GM12878 (cell line): Measurements from ENCODE around the gene PPP3CB.

GRCh38 chr10:72777013-72777493 is 85.1 kb downstream of the MCU start:
- RAMPAGE, long total RNA, result no peak
- RRBS, 2 experiments, result no CpG with 5 or more reads among the region's 2 CpGs
CAGE:
- cytosol, long polyA minus RNA, result no peak
- cytosol, long polyA plus RNA, result no peak
- long polyA plus RNA, result no peak
- nucleolus, long total RNA, result no peak
- nucleus, long polyA plus RNA, result no peak
- nucleus, long total RNA, result no peak

GRCh38 chr10:72784573-72785297 is 92.8 kb downstream of the MCU start:
- RAMPAGE, long total RNA, result no peak
- RRBS, 2 experiments, result no CpG with 5 or more reads among the region's 7 CpGs
CAGE:
- cytosol, long polyA minus RNA, result no peak
- cytosol, long polyA plus RNA, result no peak
- long polyA plus RNA, result no peak
- nucleolus, long total RNA, result no peak
- nucleus, long polyA plus RNA, result no peak
- nucleus, long total RNA, result no peak

GRCh38 chr10:73119318-73120382 is 9.4 kb downstream of the NUDT13 start:
- RAMPAGE, long total RNA, result no peak
- RRBS, 2 experiments, result no CpG with 5 or more reads among the region's 9 CpGs
CAGE:
- cytosol, long polyA minus RNA, result no peak
- cytosol, long polyA plus RNA, result no peak
- long polyA plus RNA, result no peak
- nucleolus, long total RNA, result no peak
- nucleus, long polyA plus RNA, result no peak
- nucleus, long total RNA, result no peak

DNA sequence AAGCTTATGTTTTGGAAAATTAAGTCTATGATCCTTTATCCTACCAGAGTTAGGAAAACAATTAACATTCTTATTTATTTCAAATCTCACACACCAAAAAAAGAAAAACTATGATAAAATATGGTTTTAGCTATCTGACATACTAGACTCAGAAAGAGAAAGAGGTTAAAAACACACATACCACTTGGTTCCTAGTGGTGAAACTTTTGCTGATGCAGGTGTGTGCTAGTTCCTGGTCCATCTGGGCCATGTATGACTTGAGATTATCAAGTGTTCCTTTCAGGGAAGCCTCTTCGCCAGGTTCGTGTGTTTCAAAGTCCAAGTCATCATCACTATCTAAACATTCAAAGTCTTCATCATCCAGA is 26.2 kb downstream of the NUDT13 start:
- RAMPAGE, long total RNA, result no peak
- RRBS, 2 experiments, result no CpG with 5 or more reads among the region's 2 CpGs
CAGE:
- cytosol, long polyA minus RNA, result no peak
- cytosol, long polyA plus RNA, result no peak
- long polyA plus RNA, result no peak
- nucleolus, long total RNA, result no peak
- nucleus, long polyA plus RNA, result no peak
- nucleus, long total RNA, result no peak

DNA sequence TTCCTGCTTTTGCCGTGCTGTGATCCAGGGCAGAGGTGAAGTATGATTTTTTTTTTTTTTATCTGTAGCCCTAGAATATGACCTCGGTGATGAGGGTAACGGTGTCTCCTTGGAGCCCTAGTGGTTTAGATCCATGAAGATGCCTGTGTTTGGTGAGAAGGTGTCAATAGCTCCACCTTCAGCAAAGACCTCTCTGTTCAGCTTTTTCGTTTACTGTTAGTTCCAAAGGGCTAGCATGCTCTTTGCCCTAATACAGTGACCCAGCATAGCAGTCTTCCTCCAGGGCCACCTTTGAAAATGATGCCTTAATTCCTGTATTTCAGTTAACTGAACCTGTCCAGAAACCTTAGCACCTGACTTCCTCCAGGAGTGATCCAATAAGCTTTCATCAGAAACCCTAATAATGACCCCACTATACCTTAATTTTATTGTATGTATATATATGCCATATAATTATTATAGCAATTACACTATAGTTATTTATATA is 819 bp upstream of the MRPS16 start:
- RAMPAGE, long total RNA, result no peak
- RRBS, 2 experiments, result no CpG with 5 or more reads among the region's 4 CpGs
CAGE:
- cytosol, long polyA minus RNA, result no peak
- cytosol, long polyA plus RNA, result no peak
- long polyA plus RNA, result no peak
- nucleolus, long total RNA, result no peak
- nucleus, long polyA plus RNA, result no peak
- nucleus, long total RNA, result no peak

GRCh38 chr10:73412716-73413915 is 742 bp downstream of the ANXA7 start:
- RAMPAGE, long total RNA, result no peak
- RRBS, 2 experiments, result under 1 to 2% methylated on average over 16 to 22 of the region's 56 CpGs
CAGE:
- cytosol, long polyA minus RNA, result no peak
- cytosol, long polyA plus RNA, result no peak
- long polyA plus RNA, result no peak
- nucleolus, long total RNA, result start-site peak on the plus strand at chr10:73413637-73413676, 5 reads
- nucleus, long polyA plus RNA, result no peak
- nucleus, long total RNA, result no peak

- RAMPAGE, long total RNA, result start-site peak on the plus strand at chr10:73496128-73496152, 27 and 25 reads in 2 replicates
- RRBS, 2 experiments, result under 1 to 3% methylated on average over 10 of the region's 26 CpGs
CAGE:
- cytosol, long polyA minus RNA, result no peak
- cytosol, long polyA plus RNA, result no peak
- long polyA plus RNA, result no peak
- nucleolus, long total RNA, result no peak
- nucleus, long polyA plus RNA, result no peak
- nucleus, long total RNA, result no peak
Measured at GRCh38 chr10:73495879-73496230, at the start of gene PPP3CB. Gene PPP3CB (minus strand): TSS chr10:73496024.

- RAMPAGE, long total RNA, result no peak
- RRBS, 2 experiments, result no CpG with 5 or more reads among the region's 8 CpGs
CAGE:
- cytosol, long polyA minus RNA, result no peak
- cytosol, long polyA plus RNA, result no peak
- long polyA plus RNA, result no peak
- nucleolus, long total RNA, result no peak
- nucleus, long polyA plus RNA, result no peak
- nucleus, long total RNA, result no peak
Measured at GRCh38 chr10:73653551-73654271, 2.1 kb downstream of the SYNPO2L start.

DNA sequence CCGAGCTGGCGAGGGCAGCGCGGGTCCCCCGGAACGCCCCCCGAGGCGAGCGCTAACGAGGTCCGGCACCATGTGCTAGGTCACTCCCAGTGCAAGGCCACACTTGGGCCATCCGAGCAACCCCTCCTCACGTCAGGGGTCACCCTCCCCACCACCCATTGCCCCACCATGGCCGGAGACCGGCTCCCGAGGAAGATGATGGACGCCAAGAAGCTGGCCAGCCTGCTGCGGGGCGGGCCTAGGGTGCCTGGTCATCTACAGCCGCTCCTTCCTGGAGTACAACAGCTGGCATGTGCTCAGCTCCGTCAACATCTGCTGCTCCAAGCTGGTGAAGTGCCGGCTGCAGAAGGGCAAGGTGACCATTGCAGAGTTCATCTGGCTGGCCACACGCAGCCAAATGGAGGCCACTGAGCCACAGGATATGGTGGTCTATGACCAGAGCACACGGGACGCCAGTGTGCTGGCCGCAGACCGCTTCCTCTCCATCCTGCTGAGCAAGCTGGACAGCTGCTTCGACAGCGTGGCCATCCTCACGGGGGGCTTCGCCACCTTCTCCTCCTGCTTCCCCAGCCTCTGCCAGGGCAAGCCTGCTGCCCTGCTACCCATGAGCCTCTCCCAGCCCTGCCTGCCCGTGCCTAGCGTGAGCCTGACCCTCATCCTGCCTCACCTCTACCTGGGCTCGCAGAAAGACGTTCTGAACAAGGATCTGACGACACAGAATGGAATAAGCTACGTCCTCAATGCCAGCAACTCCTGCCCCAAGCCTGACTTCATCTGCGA is 12.3 kb upstream of the SEC24C start:
- RAMPAGE, long total RNA, result no peak
- RRBS, 2 experiments, result no CpG with 5 or more reads among the region's 38 CpGs
CAGE:
- cytosol, long polyA minus RNA, result no peak
- cytosol, long polyA plus RNA, result no peak
- long polyA plus RNA, result no peak
- nucleolus, long total RNA, result no peak
- nucleus, long polyA plus RNA, result no peak
- nucleus, long total RNA, result no peak

DNA sequence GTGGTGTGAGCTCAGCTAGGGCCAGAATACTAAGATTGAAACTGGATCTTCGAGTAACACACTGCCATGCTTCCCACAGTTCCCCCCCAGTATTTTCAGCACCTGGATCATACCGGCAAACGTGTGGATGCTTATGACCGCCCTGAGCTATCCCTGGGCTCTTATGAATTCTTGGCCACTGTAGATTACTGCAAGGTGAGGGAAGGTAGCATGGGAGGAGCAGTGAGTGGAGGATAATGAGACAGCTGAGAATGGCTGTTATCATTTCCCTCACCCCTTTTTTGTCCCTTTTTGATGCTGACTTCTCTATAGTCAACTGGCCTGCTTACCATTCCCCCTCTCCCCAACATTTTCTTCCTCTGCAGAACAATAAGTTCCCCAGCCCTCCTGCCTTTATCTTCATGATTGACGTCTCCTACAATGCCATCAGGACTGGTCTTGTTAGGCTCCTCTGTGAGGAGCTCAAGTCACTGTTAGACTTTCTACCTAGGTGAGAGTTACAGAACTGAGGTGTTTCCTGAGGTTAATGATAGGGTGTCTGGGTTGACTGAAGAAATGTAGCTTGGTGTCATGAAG is 6.3 kb upstream of the FUT11 start:
- RAMPAGE, long total RNA, result no peak
- RRBS, 2 experiments, result no CpG with 5 or more reads among the region's 5 CpGs
CAGE:
- cytosol, long polyA minus RNA, result no peak
- cytosol, long polyA plus RNA, result no peak
- long polyA plus RNA, result no peak
- nucleolus, long total RNA, result no peak
- nucleus, long polyA plus RNA, result no peak
- nucleus, long total RNA, result no peak

DNA sequence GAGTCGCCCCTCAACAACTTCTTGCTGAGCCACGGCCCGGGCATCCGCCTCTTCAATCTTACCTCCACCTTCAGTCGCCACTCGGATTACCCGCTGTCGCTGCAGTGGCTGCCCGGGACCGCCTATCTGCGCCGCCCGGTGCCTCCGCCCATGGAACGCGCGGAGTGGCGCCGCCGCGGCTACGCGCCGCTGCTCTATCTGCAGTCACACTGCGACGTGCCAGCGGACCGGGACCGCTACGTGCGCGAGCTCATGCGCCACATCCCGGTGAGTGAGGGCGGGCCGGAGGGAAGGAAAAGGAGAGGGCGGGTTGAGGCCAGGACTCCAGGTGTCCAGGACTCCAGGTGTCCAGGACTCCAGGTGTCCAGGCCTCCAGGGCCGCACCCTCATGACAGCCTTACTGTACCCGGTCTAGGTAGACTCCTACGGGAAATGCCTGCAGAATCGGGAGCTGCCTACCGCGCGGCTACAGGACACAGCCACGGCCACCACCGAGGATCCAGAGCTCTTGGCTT is 756 bp downstream of the FUT11 start:
- RAMPAGE, long total RNA, result no peak
- RRBS, 2 experiments, result under 1 to 1% methylated on average over 20 of the region's 46 CpGs
CAGE:
- cytosol, long polyA minus RNA, result start-site peak on the plus strand centred at position 262 of the sequence, 14 bp wide, 18 reads
- cytosol, long polyA plus RNA, result no peak
- long polyA plus RNA, result no peak
- nucleolus, long total RNA, result no peak
- nucleus, long polyA plus RNA, result start-site peak on the plus strand centred at position 314 of the sequence, 108 bp wide, 345 and 274 reads in 2 replicates
- nucleus, long total RNA, result no peak

- RAMPAGE, long total RNA, result no peak
- RRBS, 2 experiments, result no CpG with 5 or more reads among the region's 10 CpGs
CAGE:
- cytosol, long polyA minus RNA, result no peak
- cytosol, long polyA plus RNA, result no peak
- long polyA plus RNA, result no peak
- nucleolus, long total RNA, result no peak
- nucleus, long polyA plus RNA, result no peak
- nucleus, long total RNA, result no peak
Measured at GRCh38 chr10:73799761-73800442, 11.5 kb downstream of the NDST2 start.

GRCh38 chr10:73815896-73816524 is 4.6 kb upstream of the NDST2 start:
- RAMPAGE, long total RNA, result no peak
- RRBS, 2 experiments, result no CpG with 5 or more reads among the region's 5 CpGs
CAGE:
- cytosol, long polyA minus RNA, result no peak
- cytosol, long polyA plus RNA, result no peak
- long polyA plus RNA, result no peak
- nucleolus, long total RNA, result no peak
- nucleus, long polyA plus RNA, result no peak
- nucleus, long total RNA, result no peak

- RAMPAGE, long total RNA, result no peak
- RRBS, 2 experiments, result no CpG with 5 or more reads among the region's 8 CpGs
CAGE:
- cytosol, long polyA minus RNA, result no peak
- cytosol, long polyA plus RNA, result no peak
- long polyA plus RNA, result no peak
- nucleolus, long total RNA, result no peak
- nucleus, long polyA plus RNA, result no peak
- nucleus, long total RNA, result no peak
Measured at GRCh38 chr10:73848771-73849001, 25.7 kb downstream of the CAMK2G start.

GRCh38 chr10:73874916-73875276 is 541 bp upstream of the CAMK2G start:
- RAMPAGE, long total RNA, result no peak
- RRBS, 2 experiments, result under 1 to 3% methylated on average over 4 of the region's 15 CpGs
CAGE:
- cytosol, long polyA minus RNA, result no peak
- cytosol, long polyA plus RNA, result no peak
- long polyA plus RNA, result no peak
- nucleolus, long total RNA, result no peak
- nucleus, long polyA plus RNA, result no peak
- nucleus, long total RNA, result no peak

DNA sequence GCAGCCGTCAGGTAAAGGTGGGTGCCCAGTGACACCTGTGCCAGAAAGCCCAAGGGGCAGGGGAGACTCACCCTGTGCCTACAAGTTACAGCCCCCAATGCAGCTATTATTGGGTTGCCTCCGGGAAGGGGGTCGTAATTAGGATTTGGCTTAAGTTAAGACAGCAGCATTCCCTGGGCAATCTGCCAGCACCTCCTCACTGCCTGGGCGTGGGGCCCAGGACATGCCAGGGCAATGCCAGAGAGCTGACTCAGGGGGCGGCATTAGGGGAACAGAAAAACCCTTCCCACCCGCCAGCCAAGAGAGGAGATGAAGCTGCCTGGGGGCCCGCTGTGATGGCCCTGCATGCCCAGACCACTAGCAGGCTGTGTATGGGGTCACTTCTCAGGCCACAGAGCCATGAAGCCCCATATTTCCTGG is 13.3 kb upstream of the CAMK2G start:
- RAMPAGE, long total RNA, result no peak
- RRBS, 2 experiments, result no CpG with 5 or more reads among the region's 7 CpGs
CAGE:
- cytosol, long polyA minus RNA, result no peak
- cytosol, long polyA plus RNA, result no peak
- long polyA plus RNA, result no peak
- nucleolus, long total RNA, result no peak
- nucleus, long polyA plus RNA, result no peak
- nucleus, long total RNA, result no peak

DNA sequence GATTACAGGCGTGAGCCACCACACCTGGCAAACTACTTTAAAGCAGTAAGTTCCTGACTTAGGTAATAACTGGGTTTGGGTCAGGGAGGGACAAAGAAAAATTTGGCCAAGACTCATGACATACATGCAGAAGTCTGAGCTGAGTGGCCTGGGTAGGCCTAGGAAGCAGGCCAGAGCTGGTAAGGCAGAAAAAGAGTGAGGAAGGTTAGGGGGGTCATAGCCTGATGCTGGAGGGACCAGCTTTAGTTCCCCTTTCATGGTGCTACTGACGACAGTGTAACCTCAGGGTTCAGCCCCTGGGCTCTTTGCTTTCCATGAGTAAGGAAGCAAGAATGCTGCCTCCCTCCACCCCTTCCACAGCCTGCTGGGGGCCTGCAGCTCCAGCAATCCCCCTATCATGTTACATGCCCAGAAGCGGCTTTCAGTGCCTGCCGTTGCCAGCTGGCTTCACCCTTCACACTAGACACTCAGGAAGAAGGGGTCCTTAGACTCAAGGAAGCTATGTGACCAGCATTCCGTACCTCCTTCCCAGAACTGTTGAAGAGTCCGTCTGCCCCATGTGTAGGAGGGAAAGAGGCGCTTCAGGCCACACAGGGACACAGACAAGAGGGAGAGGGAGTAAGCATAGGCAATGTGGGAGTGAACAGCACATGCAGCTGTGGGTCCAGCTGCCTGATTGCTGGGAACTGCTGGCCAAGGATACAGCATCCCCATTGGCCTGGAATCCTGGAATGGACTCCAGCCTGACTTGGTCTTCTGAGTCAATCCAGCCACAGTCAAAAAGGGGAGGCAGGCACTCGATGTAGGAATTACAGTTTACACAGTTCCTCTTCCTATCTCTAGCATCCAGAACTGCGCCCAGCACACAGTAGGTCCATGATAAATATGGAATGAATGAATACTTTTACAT is 4.2 kb upstream of the PLAU start:
- RAMPAGE, long total RNA, result no peak
- RRBS, 2 experiments, result no CpG with 5 or more reads among the region's 9 CpGs
CAGE:
- cytosol, long polyA minus RNA, result no peak
- cytosol, long polyA plus RNA, result no peak
- long polyA plus RNA, result no peak
- nucleolus, long total RNA, result no peak
- nucleus, long polyA plus RNA, result no peak
- nucleus, long total RNA, result no peak

- RAMPAGE, long total RNA, result no peak
- RRBS, 2 experiments, result no CpG with 5 or more reads among the region's 9 CpGs
CAGE:
- cytosol, long polyA minus RNA, result no peak
- cytosol, long polyA plus RNA, result no peak
- long polyA plus RNA, result no peak
- nucleolus, long total RNA, result no peak
- nucleus, long polyA plus RNA, result no peak
- nucleus, long total RNA, result no peak
Measured at GRCh38 chr10:73956466-73957245, 41.3 kb upstream of the VCL start.

DNA sequence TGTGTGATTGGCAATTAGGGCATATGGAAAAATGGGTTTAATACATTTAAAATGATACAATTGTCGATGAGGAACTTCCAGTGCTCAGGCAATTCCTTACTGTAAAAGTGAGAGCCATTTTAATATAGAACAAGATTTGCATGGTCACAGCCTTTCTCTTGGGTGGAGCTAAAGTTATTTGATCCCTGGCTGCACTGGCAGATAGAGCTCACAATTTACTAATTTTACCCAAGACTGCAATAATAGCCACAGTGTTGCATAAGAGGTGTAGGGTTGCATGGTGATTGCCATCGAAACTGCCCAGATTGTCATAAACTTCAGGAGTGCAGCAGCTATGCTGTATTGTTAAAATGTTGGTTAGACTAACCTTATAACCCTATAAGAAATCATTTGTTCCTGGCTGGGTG is 49.9 kb downstream of the VCL start:
- RAMPAGE, long total RNA, result no peak
- RRBS, 2 experiments, result no CpG with 5 or more reads among the region's 2 CpGs
CAGE:
- cytosol, long polyA minus RNA, result no peak
- cytosol, long polyA plus RNA, result no peak
- long polyA plus RNA, result no peak
- nucleolus, long total RNA, result no peak
- nucleus, long polyA plus RNA, result no peak
- nucleus, long total RNA, result no peak

GRCh38 chr10:74119047-74120186 is 31.2 kb downstream of the AP3M1 start:
- RAMPAGE, long total RNA, result no peak
- RRBS, 2 experiments, result 100% methylated on average over 1 of the region's 6 CpGs
CAGE:
- cytosol, long polyA minus RNA, result no peak
- cytosol, long polyA plus RNA, result no peak
- long polyA plus RNA, result no peak
- nucleolus, long total RNA, result no peak
- nucleus, long polyA plus RNA, result no peak
- nucleus, long total RNA, result no peak